Measurements from ENCODE around the genes IQCC, TMEM234, BSDC1, SYNC and ZNF362.

DNA sequence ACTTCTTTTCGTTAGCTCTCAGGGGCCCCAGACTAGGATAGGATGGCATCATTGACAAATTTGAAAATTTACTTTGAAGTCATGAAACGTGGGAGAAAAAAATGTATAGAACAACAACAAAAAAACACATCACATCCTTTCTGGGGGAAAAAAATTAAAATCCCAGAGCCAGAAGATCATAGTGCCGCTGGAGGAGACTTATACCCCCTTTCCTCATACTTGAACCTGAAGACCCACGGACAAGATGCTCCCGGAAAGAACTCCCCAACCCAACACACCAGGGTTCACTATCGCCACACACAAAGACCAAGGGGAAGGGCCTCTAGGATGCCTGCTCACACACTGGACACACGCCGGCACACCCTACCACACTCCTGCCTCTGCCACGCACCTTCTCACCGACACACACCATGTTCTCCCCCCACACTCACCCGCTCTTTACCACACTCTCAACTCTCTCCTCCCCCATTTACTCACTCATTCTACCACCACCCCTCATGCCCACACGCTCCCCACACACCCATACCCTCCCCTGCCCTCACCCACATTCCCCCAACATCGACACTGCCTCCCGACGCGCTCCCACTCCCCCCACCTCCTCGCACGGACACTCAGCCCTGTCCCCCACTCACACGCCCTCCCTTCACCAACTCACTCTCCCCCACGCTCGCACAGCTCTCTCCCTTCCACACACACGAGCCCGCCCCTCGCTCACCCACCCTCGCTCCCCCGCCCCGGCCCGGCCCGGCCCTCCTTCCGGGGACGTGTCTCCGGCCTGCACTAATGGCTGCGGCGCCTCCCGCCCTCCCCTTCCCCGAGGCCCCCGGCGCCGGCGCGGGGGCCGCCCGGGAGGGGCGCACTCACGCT is 812 bp downstream of the PTP4A2 start:
- PRO-cap, 2 experiments = peak in 2 of 2 experiments; most common plus-strand start position 545 of the sequence (in 1); most common minus-strand start position 397 of the sequence (in 2)

DNA sequence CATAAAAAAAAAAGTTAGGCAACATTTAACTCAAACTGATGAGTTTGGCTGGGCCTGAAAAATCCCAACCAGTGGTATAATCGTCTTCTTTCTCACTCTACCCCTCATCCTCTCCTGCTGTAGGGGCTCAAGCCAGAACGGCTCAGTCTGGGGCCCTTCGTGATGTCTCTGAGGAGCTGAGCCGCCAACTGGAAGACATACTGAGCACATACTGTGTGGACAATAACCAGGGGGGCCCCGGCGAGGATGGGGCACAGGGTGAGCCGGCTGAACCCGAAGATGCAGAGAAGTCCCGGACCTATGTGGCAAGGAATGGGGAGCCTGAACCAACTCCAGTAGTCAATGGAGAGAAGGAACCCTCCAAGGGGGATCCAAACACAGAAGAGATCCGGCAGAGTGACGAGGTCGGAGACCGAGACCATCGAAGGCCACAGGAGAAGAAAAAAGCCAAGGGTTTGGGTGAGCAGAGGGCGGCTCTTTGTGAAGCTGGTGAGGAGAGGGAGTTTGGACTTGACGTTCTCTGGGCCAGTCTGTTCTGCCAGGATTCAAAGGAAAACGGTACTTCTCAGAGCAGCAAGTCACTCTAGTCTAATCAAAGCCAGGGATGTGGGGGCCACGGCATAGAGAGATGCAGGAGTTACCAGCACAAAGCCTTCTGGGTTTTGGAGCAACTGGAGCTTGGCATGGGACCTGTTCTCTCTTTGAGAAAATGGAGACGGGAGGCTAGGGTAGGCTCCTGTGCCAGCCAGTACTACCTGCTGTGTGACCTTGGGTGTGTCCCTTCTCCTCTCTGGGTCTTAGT is 1.8 kb downstream of the TXLNA start:
- PRO-cap, 2 experiments = no peak in any of the 2 experiments

DNA sequence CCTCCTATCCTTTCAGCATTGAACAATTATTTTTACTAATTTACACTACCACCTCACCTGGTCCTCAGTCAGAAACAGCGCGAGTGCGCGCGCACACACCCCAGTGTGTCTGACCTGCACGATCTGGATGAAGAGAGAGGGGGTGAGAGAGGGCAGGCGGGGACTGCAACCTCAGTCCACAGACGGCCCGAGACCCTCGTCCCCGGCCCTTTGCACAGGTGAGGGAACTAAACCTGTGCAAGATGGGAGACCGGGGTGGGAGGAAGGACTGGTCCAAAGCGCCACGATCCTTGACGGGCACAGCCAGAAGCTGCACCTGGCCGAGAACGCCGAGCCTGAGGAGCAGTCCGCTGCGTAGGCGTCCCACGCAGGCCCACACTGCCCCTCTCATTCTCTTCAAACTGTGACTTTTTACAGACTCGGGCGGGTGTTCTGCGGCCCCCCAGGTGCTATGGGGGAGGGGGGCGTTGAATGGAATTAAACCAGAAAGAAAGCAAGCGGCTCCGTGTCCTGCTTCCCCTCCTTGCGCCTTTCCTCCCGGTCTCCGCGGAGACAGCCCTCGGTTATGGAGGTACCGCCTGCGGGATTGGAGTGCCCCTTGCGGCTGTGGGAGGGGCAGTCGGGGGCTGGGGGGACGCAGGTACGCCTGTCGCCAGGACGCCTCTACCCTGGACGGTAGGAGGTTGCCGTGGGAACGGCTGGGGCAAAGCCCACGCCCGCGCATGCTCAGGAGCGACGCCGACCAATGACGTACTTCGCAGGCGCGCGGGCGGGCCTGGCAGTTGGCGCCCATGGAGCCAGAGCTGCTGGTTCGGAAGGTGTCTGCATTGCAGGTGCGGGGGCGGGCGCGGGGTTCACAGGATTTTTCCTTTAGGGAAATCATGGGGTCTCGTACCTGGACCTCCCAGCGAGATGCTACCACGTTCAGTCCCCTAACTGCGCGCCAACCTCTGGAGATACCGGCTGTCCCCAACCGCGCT is at the start of gene IQCC:
TSS of gene IQCC (plus strand) at position 781 of the 980 bp plus-strand sequence.
- PRO-cap, 2 experiments = peak in 2 of 2 experiments; most common plus-strand start position 800 of the sequence (in 2); most common minus-strand start position 565 of the sequence (in 2)

GRCh38 chr1:32212184-32213071 is 3.5 kb downstream of the DCDC2B start:
- PRO-cap, 2 experiments = no peak in any of the 2 experiments

GRCh38 chr1:32221406-32222548 is at the start of gene TMEM234:
TMEM234 (minus strand) TSS chr1:32222353.
- PRO-cap, 2 experiments = peak in 2 of 2 experiments; most common plus-strand start chr1:32222112 (in 2); most common minus-strand start chr1:32222020 (in 2)

DNA sequence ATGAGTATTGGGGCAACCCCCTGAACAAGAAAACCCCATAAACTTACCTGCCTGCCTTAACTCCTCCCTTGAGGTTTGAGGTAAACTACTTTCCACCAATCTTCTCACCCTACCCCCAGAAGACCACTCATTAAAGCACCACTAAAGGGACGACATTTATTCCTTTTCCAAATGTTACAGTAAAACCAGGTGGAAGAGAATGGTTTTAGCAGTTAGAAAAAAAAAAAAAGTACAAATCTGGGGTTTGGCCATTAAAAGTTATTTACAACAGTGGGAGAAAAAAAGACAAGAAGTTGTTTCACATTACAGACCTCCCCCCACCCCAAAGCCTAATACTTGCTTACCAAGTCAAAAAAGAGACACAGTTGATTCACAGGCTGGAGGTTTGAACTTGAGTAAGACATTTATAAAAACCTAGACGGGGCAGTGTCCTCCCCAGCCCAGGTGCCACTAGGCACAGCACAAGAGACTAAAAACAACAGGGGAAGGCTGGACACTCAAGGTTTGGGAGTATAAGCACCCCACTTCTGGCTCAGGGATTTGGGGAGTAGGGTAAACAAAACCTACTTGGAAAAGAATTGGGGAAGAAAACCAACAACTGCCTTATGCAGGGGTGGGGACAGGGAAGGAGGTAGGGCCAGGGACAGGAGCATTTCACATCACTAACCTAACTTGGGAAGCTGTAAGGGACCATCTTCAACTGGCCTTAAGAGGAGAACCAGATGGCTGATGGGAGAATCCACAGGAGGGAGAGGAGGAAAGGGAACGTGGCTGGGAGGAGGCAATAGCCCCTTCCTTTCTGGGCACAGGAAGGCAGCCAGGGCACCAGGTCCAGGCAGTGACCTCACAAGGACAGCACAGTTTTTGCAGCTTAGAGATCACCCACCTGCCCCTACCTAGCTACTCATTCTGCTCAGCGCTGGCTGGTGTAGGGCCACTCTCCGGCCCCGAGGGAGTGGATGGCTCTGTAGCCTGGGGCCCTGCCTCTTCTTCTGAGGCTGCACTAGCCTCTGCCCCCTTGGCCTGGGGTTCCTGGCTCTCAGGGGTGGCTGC is 2.0 kb downstream of the MARCKSL1 start:
- PRO-cap, 2 experiments = no peak in any of the 2 experiments

GRCh38 chr1:32334954-32335659 is 926 bp downstream of the MARCKSL1 start:
- PRO-cap, 2 experiments = peak in 1 of 2 experiments; most common plus-strand start chr1:32335581 (in 1); most common minus-strand start chr1:32335157 (in 1)

DNA sequence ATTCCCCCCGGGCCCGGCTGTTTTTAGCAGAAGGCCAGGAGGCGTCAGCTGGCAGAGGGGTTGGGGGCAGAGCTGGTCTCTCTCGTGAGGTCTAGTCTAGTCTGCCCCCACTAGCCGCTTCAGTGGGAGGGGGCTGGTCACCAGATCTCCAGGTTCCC is 10.2 kb downstream of the FAM229A start:
- PRO-cap, 2 experiments = no peak in any of the 2 experiments

DNA sequence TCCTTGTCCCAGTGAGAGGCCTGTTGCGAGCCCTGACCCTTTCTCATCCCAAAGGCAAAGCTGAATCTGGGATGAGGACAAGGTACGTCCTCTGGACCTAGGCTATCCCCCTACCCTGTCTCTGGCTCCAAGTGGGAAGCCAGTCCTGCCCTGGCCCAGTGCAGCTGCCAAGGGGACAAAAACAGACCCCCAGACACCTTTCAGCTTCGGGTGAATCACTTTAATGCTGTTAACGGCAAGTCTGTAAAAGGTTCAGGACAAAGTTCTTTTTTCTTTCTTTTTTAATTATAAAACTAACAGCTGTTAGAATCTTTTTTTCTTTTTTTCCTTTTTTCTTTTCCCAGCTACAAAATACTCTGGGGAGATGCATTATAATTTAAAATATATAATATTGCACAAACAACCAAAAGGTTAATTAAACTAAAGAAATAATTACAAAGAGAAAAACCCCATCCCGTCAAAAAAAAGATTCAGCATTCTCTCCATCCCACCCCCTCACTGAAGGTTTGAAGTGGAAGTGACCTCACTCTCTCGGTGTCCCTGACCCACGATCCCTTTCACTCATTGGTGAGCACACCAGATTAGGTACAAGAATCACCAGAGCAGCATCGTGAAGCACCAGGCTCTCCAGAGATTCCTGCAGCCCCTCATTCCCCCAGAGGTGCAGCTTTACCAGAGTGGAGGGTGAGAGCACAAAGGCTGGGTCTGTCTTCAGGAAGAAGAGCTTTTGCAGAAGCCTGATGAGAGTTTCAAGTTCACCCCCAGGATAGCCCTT is 2.8 kb downstream of the TSSK3 start:
- PRO-cap, 2 experiments = no peak in any of the 2 experiments

GRCh38 chr1:32393547-32394544 is at the start of gene BSDC1:
BSDC1 (minus strand) TSS chr1:32394441.
- PRO-cap, 2 experiments = peak in 2 of 2 experiments; most common plus-strand start chr1:32394027 (in 2); most common minus-strand start chr1:32393687 (in 1)

DNA sequence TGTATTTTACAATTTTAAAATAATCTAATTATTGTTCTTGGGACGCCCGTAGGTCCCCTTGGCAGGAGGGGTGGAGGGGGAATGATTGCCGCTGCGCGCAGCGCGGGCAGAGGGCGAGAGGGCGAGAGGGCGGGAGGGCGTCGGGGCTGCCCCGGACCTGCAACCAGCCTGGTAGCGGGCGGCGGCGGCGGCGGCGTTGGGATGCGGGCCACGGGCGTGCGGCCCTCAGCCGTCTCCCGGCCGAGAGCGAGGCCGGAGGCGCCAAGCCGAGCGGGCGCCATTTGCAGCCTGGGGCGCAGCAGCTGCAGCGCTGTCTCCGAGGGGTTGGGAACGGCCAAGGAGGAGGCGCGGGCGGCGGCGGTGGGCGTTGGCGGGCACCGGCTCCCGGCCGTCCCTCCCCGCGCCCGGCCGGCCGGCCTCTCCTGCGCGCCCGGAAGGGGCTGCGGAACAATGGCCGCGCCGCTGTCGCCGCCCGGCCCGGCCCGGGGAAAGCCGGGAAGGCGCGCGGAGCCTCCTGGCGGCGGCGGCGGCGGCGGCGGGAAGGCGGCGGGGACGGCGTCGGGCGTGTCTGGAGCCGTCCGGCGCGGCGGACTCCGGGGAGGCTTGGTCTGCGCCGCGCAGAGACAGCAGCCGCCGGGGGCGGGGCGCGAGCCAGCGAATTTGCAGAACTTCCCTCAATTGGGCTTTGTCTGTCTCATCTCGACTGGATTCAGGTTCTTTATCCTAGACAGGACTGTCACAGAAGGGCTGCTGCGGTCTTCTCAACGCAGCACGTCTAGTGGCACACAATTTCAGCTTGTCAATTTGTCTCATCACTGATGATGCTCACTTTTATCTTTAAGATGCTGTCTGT is 35.7 kb downstream of the ZBTB8B start:
- PRO-cap, 2 experiments = no peak in any of the 2 experiments

GRCh38 chr1:32681350-32682132 is 21.0 kb downstream of the SYNC start:
- PRO-cap, 2 experiments = no peak in any of the 2 experiments

GRCh38 chr1:32684969-32685920 is 17.3 kb downstream of the SYNC start:
- PRO-cap, 2 experiments = no peak in any of the 2 experiments

DNA sequence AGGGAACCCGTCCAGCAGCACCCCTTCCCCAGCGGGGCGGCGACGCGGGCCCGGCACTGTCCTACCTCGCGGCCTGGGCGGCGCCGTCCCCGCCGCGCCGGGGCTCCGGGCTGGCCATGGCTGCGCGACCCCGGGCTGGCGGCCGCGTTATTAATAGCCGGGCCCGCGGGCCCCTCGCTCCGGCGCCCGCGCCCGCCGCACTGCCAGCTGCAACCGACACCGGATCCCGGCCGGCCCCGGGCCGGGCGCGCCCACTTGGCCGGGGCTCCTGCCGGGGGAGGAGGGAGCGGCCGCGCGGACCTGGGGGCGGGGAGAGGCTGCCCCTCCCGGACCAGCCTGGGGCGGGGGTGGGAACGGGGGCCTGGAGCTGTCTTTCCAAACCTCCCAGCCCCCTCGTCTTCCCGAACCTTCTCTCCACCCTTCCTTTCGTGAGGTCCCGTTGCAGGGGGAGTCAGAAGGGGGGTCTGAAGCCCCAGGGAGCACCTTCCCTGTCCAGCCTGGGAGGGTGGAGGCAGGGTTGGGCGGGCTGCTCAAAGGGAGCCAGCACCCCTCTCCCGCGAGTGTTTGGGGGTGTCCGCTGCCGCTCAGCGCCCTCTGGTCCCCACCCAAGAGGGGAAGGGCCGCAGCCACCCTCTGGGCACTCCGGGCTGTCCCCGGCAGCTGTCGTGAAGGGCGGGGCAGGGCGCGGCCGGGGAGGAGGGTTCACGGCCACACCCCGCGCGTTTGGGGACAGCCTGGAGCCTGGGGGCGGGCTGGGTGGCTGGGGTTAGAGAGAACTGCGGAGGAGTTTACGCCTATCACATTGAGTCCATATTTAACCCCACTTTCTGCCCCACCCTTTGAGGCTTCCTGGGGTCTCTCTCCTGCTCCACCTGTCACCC is at the start of gene SYNC:
TSS of gene SYNC (minus strand) at position 228 of the 881 bp plus-strand sequence.
- PRO-cap, 2 experiments = no peak in any of the 2 experiments

GRCh38 chr1:33010524-33010832 is 26.2 kb downstream of the AK2 start:
- PRO-cap, 2 experiments = no peak in any of the 2 experiments

GRCh38 chr1:33159455-33160185 is 22.2 kb downstream of the TRIM62 start:
- PRO-cap, 2 experiments = no peak in any of the 2 experiments

GRCh38 chr1:33255822-33256624 is at the start of gene ZNF362:
ZNF362 (plus strand) TSS chr1:33256492.
- PRO-cap, 2 experiments = peak in 2 of 2 experiments; most common plus-strand start chr1:33256152 (in 2); most common minus-strand start chr1:33256497 (in 2)

DNA sequence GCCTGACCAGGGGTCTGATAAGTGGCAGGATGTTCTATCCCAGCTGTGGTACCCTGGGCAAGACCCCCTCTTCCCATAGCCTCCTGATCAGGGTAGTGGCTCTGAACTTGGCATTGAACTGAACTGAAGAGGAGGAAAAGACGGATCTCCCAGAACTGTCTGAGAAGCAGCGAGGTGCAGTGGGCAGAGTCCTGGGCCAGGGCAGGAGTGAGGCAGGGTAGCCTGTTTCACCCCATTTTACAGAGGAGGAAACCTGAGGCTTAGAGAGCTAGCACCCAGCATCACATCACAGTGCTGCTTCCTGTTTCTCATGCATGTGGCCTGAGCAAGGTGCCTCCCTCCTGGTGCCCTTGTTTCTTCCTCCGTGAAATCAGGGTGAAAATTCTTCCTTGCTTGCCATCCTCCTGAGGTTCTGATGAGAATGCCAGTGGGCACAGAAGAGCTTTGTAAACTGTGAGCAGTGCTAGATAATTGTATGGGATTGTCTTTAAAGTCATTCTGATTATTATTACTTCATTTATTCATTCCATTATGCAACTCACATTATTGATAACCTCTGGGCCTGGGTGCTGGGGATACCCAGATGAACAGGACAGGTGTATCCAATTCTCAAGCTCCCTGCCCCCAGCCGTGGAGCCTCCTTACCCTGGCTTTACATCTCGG is 17.2 kb downstream of the ZNF362 start:
- PRO-cap, 2 experiments = peak in 1 of 2 experiments; most common minus-strand start position 209 of the sequence (in 1)

GRCh38 chr1:33332065-33333221 is 11.5 kb upstream of the A3GALT2 start:
- PRO-cap, 2 experiments = no peak in any of the 2 experiments

DNA sequence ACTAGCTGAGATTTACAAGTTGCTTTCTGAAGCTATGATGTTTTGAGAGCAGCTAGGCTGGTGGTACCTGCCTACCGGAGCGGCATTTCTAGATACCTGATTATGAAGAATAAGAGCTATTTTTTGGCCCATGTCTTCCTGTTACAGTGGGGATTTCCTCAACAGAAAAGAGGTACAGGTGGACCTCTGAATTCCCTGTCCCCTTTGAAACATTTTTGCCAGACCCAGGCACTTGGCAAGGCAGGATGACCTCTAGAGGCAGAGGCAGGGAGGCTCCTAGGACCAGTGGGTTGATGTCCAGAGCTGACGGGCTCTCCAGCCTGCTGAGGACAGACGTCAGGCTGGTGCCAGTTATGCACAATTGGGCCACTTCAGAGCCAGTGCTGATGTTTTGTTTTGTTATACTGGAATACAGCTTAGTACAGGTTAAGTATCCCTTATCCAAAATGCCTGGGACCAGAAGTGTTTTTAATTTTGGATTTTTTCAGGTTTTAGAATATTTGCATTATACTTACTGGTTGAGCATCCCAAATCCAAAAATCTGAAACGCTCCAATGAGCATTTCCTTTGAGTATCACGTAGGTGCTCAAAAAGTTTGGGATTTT is 18.5 kb upstream of the A3GALT2 start:
- PRO-cap, 2 experiments = no peak in any of the 2 experiments